Parietal lobe (tissue), 2 donors: ENCODE results near the gene HS2ST1.

DNA sequence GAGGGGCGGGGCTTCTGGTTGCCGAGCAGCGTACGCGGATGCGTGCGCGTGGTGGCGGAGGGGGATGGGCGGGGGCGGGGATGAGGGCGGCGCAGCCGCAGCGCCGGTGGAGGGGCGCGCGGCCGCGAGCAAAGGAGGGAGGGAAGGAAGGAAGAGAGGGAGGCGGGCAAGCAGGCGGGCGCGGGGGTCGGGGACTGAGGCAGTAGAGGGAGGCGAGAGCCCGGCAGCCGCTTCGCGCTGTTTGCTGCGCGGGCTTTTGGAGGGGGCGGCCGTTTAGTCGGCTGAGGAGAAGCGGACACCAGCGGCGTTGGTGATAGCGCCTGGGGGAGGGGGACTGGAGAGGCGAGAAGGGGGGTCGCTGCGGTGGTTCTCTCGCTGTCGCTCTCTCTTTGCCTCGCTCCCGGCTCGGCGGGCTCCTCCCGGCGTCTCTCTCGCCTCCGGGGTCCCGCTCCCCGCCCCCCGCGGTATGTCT, at the start of gene HS2ST1:
HS2ST1 (plus strand) TSS at position 92 of the 472 bp plus-strand sequence.
- RAMPAGE, long total RNA = no peak

DNA sequence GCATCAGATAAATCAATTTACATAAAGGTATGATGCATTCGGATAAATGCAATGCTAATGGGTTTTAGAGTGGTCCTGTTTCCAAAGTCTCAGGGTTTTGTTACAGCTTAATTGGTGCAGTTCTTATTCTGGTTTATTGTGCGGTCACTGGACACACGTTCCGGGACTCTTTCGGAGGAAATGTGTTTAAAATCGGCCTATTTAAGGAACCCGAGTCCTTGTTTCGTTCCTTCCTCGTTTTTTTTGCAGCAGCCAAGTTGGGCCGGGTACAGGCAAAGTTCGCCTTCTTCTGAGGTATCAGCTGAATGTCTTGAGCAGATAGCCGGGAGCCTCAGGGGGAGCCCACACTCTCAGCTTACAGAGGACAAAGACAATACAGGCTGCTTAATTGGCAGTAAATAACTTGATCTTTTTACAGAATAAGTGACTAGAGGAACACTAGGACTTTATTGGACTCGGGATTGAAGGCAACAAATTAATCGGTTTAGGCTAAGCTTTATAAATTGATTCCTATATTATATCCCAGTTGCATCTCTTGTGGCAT, 1.8 kb downstream of the LMO4 start:
- RAMPAGE, long total RNA = no peak

GRCh38 chr1:87528772-87529215, 200.1 kb downstream of the LMO4 start:
- RAMPAGE, long total RNA = no peak

DNA sequence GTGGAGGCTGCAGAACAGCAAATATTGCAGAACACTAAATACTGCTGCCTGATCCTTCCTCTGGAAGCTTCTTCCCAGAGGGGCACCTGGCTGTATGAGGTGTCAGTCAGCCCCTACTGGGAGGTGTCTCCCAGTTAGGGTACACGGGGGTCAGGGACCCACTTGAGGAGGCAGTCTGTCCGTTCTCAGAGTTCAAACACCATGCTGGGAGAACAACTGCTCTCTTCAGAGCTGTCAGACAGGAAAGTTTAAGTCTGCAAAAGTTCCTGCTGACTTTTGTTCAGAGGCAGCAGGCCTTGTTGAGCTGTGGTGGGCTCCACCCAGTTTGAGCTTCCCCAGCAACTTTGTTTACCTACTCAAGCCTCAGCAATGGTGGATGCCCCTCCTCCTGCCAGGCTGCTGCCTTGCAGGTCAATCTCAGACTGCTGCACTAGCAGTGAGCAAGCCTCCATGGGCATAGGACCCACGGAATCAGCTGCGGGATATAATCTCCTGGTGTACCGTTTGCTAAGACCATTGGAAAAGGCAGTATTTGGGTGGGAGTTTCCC, 11.3 kb upstream of the GBP3 start:
- RAMPAGE, long total RNA = no peak

GRCh38 chr1:89045224-89045665, 19.8 kb downstream of the GBP1 start:
- RAMPAGE, long total RNA = no peak

- RAMPAGE, long total RNA = no peak
Measured at GRCh38 chr1:89524955-89526017, 657 bp downstream of the LRRC8B start.

DNA sequence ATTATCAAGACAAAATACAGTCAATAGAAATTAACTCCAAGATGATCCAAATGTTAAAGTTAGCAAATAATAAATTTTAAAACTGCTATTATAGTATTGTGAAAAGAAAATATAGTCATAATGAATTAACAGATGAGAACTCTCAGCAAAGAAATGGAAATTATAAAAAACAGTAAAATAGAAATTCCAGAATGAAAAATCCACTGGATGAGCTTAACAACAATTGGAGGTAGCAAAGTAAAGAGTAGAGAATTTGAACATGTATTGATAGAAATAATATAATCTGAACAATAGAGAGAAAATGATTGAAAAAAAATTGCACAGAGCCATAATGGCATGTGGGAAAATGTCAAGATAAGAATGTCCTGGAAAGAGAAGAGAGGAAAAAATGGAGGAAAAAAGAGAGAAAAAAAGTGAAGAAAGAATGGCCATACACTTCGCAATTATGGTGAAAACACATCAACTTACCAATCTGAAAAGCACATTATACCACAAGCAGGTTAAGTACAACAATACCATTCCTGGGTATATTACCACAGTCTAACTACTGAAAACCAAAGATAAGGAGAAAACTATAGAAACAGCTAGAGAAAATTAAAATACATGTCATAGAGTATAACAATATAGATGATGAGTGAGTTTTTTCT, 12.2 kb downstream of the LRRC8C start:
- RAMPAGE, long total RNA = no peak

DNA sequence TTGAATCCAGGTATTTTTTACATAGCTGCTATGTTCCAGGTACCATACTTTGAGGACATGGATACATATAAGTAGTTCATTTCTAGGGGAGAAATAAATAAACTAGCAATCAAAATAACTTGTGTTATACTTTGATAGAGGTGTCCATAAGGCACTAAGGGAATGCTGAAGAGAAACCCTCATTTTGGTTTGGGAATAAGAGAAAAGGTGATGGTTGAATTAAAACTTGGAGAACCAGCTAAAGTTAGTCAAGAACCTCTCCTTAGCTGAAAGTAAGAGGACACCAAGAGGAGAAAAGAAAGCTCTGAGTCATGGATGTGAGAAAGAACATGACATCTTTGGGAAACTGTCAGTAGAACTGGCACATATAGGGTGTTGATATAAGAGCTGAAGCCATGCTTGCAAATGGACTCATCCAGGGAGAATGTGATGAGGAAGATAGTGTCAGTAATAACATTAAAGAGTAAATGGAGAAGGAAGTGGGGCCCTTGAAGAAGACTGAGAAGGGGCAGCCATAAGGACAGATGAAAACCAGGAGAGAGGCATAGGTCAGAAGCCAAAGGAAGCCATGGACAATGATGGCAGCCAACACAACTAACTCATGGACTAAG, 54.3 kb downstream of the LRRC8C start:
- RAMPAGE, long total RNA = no peak

GRCh38 chr1:89739052-89739974, 81.5 kb upstream of the LRRC8D start:
- RAMPAGE, long total RNA = no peak

GRCh38 chr1:89763298-89763960, 57.4 kb upstream of the LRRC8D start:
- RAMPAGE, long total RNA = no peak

DNA sequence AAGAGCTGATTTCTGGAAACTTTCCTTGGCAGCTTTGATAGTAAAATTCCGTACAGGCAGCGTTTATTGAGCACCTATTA, 1.5 kb downstream of the LRRC8D start:
- RAMPAGE, long total RNA = no peak

DNA sequence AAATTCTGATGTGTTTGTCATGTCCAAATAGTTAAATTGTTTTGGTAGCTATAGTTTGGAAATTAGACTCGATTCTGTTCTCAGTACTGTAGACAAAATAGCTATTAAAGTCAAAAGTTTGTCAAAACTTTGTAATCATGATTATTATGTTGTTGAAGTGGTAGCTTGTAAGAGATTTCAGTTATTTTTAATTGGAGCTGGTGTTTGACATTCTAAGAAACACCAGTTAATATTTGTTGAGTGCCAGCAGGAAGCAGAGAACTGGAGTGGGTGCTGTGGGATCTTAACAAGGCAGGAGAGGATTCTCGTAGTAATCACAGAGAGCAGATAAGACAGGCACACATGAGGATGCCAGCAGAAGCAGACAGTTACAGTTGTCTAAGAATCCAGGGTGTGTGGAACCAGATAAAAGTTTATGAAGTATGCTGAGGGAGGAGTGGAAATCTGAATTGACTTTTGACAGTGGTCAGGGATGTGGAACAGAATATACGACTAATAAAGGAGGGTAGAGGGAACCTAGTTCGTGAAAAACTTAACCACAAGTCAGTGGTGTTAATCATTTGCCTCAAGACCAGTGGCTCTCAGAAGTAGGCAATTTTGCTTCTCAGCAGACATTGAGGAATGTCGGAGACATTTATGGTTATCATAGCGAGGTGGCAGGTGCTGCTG, 2.7 kb downstream of the LRRC8D start:
- RAMPAGE, long total RNA = no peak

DNA sequence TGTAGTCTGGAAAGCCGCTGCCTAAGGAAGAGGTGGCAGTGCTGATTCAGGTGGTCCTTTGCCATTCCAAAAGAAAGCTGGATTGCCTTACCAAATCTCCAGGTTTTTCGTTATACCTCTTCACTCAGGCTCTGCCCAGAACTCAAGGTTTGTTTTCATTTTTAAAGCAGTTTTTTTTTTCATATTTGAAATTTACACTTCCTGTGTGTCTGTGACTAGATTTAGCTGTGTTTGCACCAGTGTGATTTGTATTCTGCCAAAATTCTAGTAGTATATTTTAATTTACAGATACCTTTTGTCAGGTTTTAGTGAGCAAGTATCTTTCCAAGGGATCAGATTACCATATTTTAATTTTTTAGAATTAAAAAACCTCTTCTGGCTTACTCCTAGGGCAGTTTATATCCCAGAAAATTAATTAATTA, 25.7 kb downstream of the LRRC8D start:
- RAMPAGE, long total RNA = no peak

GRCh38 chr1:90717865-90718467, 864 bp upstream of the BARHL2 start:
- RAMPAGE, long total RNA = no peak

- RAMPAGE, long total RNA = no peak
Measured at GRCh38 chr1:90850533-90850852, 133.4 kb upstream of the BARHL2 start.

DNA sequence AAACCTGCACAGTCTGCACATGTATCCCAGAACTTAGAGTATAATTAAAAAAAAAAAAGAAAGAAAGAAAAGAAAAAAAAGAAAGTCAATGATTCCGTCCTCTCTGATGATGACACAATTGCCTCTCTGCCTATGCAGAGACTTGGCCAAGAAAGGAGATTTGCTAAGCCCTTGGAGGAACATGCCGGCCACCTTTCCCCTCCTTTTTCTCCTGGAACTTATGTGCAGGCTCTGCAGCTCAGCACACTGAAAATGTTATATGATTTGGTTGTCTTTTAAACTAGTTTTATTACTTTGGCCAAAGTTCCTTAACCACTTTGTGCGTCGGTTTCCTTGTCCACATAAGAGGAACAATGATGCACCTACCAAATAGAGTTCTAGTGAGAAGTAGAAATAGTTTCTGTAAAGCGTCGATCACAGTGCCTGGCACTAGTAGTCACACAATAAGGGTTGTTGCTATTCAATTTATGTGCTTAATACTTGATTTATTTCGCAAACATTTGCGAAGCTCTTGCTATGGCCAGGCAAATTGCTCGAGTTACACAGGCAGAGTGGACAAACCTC, 111.5 kb upstream of the ZNF644 start:
- RAMPAGE, long total RNA = no peak

GRCh38 chr1:91712970-91714170, 172.6 kb downstream of the TGFBR3 start:
- RAMPAGE, long total RNA = no peak

GRCh38 chr1:91736034-91736580, 149.8 kb downstream of the TGFBR3 start:
- RAMPAGE, long total RNA = no peak

GRCh38 chr1:91830016-91830655, 55.8 kb downstream of the TGFBR3 start:
- RAMPAGE, long total RNA = no peak

DNA sequence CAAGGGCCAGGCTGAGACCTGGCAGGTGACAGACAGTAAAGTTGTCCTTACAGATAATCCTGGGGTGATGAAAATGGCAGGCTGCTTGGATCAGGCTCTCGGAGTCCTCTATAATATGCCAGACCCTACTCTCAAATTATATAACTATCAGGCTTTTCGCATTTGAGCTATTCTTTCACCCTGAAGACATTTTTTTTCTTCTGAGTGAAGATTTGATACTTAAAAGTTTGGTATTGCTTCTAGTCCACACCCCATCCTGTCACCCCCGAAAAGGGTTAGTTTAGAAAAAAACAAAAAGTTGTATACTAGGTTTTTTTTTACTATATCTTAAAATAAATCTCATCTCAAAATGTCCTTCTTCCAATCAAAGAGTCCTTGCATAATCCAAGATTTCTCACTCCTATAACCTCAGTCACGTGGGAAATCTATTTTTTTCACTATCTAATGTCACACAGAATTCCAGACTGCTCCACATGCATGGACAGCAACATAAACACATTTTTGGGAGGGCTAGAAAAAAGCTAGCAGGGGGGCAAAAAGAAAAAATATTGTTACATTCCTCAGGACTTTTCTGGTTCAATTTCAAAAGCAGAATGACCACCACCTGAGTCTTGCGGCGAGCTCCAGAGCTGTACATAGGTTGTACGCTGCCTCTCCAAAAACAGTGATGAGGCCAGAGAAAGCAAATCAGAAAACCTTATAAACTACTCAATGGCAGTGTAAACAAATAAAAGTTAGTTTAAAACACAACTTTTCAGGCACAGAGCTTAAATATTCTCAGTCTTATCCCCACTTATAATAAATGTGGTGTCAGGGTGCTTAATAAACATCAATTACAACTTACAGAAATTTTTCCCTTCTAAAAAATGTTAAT, 39.3 kb downstream of the TGFBR3 start:
- RAMPAGE, long total RNA = no peak